Temporal lobe (tissue), 2 donors: ENCODE data around the gene HS6ST1.

DNA sequence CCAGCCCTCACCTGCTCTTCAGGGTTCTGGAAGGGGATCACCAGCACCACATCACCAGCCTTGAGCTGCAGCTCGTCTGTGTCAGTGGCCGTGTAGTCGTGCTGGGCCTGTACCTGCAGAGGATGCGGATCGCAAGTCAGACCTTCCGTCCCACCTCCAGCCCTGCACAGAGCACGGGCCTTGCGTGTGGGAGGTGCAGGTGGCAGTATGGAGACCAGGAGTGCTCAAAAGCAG, 56.6 kb downstream of the BIN1 start:
- RAMPAGE, long total RNA, result no peak

DNA sequence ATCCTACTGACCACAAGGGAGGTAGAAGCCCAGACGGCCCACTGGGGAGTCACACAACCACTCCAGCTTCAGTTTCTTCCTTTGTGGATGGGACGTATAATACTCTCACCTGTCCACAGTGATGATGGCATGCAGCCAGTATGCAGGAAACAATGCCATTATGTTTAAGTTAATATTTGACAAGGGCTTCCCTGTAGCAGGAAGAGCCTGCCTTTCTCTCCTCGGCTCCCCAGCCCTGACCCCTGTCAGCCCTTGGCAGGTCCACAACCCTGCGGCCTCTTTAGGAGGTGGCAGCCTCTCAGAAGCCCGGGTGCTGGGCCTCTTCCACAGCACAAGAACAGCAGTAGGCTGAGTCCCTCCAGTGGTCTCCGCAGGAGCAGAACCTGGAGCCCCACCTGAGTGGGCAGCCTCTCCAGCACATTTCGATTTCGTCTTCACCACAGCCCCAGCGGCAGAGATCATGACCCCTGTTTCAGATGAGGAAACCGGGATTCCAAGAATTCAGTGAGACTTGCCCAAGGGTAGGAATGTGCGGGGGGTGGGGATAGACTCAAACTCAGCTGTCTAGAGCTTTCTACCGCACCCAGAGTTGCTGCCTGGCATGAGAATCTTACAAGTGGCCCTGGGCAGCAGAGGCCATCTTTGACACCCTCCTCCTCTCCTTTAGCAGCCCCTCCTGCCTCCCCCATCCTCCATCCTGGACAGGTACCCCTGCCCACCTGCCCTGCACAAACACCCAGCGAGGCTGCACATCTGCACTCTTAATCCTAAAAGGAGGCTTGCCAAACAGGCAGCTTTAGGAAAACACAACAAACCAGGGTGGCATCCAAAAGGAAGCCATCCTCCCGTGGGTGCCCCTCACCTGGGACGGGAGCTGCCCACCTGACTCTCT, 6.2 kb downstream of the BIN1 start:
- RAMPAGE, long total RNA, result no peak

GRCh38 chr2:127407998-127409109, 9.9 kb upstream of the PROC start:
- RAMPAGE, long total RNA, result no peak

DNA sequence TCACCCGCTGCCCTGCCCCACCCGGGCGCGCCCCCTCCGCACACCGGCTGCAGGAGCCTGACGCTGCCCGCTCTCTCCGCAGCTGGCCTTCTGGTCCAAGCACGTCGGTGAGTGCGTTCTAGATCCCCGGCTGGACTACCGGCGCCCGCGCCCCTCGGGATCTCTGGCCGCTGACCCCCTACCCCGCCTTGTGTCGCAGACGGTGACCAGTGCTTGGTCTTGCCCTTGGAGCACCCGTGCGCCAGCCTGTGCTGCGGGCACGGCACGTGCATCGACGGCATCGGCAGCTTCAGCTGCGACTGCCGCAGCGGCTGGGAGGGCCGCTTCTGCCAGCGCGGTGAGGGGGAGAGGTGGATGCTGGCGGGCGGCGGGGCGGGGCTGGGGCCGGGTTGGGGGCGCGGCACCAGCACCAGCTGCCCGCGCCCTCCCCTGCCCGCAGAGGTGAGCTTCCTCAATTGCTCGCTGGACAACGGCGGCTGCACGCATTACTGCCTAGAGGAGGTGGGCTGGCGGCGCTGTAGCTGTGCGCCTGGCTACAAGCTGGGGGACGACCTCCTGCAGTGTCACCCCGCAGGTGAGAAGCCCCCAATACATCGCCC, 4.7 kb downstream of the PROC start:
- RAMPAGE, long total RNA, result no peak

DNA sequence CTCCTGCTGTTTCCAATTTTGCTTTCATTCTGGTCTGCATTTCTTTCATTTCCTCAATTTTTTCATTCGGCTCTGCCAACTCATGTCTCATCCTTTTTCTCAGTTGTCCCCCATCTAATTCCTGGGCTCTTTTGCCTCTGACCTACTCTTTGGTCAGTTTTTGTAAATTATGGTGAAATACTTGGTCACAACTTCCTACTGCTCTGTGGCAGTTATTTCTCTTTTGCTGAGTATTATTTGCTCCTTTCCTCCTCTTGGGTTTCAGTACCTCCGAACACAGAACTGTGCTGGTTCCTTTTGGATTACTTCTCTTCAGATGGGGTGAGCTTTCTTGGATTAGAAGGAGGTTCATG, 27.5 kb downstream of the MYO7B start:
- RAMPAGE, long total RNA, result no peak

GRCh38 chr2:127674033-127674695, 1.2 kb downstream of the LIMS2 start:
- RAMPAGE, long total RNA, result no peak

- RAMPAGE, long total RNA, result no peak
These were observed 14.5 kb downstream of the SFT2D3 start for GRCh38 chr2:127715575-127716431.

- RAMPAGE, long total RNA, result no peak
These were observed 47.9 kb downstream of the WDR33 start for GRCh38 chr2:127762907-127763632.

DNA sequence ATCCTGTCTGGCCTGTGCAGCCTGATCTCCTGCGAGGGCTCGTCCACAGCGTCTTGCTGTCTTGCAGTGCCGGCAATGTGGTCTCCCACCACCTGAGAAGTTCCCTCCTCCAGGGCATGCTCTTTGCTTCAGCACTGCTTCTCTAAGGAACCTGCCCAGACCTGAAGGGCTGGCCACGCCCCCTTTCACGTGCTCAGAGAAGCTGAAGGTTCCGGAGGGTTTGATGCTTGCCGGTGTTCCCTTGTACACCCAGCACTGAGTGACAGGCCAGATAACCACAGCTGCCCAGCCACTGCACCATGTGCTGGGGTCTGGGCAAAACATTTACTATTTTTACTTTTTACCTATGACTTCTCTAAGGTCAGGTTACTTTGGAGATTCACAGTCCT, 1.7 kb upstream of the POLR2D start:
- RAMPAGE, long total RNA, result no peak

- RAMPAGE, long total RNA, result no peak
These were observed 2.1 kb downstream of the HS6ST1 start for GRCh38 chr2:128316548-128317075.

DNA sequence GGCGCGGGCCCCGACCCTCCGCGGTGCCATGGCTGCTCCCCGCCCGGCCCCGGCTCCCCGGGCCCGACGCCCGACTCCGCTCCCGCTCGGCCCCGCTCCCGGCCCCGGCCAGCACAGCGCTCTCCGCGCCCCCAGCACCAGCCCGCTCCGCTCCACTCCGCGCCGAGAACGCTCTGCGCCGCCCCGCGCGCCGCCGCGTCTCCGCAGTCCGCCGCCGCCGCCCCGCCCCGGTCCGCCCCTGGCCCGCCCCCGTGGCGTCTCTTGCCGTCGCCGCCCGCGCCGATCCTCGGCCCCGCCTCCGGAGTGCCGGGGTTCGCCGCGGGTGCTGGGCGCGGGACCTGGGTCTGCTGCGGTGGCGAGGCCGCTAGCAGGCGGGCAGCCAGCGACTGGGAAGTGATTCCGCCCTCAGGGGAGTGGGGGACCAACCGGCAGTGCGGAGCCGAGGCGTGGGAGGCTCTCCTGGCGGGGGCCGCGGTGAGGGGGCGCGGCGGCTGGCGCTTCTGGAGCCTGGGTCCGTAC, at the start of gene HS6ST1:
Gene HS6ST1, minus strand, starts transcription at position 175 of the 519 bp plus-strand sequence.
- RAMPAGE, long total RNA, result no peak

DNA sequence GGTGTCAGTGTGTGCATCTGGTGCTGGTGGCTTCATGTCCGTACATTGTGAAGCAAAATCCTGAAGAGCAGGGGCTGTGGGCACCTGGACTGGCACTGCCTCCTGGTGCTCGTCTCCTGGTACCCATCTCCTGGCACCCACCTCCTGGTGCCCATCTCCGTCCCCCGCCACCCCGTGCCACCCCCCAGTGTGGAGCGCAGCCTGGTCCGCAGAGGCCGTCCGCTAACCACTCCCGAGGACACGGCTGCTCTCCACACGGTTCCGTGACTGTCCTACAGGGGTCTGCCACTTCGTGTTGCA, 119.3 kb upstream of the HS6ST1 start:
- RAMPAGE, long total RNA, result no peak

- RAMPAGE, long total RNA, result no peak
These were observed 277.1 kb upstream of the HS6ST1 start for GRCh38 chr2:128595668-128596206.

DNA sequence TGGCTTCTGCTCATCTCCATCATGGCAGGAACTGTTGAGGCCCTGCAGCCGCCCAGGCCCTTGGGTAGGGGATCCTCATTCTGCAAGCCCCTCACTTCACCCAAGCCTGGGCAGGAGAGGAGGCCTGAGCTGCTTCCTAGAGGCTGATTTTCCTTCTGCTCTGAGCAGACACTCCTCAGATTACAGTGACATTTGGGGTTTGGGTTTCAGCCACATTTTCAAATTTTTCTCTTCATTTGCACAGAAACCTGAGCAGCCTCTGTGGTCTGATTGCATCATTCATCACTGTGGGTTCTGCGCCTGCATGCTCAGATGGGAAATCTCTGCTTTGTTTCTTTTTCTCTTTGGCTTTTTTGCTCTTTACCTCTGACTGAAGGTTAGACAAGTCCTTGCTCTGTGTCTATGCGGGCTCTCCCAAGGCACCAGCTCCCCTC, 305.3 kb upstream of the HS6ST1 start:
- RAMPAGE, long total RNA, result no peak

DNA sequence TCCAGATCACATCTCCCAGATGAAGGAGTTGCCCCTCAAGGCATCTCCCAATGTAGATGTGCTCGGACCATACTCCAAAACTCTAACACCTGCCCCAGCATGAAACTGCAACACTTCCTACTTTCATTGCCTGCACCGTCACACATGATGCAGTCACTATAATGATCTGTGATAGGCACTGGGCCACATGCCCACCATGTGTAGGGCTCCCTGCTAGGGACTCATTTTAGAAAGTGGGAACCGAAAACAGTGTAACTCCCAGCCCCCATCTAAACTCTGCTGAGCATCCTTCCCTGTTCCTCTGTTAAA, 496.2 kb upstream of the RAB6C start:
- RAMPAGE, long total RNA, result no peak

DNA sequence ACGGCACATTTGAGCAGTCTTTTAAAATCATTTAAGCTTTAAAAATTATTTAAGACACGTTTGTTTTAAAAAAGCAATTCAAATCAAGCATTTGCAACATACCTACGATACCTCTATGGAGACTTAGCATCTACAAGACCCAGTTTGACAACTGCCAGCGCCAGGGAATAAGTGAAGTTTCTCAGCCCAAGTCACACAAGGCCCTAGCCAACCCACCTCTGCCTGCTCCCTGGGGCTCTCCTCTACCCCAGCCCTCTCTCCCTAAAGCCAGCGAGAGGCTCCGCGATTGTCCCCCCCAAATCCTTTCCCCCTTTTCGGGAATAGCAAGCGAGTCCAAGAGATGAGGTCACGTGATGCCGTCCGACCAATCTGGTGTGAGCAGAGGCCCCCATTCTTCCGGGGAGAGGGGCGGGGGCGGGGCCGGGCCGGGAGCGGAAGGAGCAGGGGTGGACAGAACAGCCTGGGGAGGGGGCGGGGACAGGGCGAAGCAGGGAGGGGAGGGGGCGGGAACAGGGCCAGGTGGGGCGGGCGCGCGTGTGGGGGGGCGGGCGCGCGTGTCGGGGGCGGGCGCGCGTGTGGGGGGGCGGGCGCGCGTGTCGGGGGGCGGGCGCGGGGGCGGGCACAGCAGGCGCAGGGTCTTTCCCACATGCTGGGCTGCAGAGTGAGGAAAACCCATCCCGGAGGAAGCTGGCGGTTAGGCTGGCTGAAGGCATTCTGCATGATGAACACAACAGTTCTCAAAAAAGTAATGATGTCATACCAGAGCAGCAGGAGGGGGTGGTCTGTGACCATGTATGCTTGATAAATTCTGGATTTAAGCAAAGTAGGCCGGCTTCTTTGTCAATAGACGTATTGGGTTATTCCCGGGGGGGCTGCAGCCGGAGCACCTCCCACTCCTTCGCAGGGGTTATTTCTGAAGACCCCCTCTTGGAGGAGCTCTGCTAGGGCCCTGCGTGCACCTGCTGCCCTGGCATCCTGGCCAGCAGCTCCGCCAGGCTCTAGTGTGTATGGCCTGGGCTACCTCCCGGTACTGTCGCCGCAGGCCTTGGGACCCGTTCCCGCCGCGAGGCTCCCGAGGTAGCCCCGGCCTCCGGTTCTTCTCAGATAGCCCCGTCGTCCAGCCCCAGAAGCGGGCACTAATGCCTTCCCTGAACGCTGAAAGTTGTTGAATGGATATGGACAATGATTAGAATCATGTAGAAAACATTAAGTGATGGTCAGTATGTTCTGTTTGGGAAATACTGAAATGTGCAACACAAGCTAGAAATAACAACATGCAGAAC, 101.8 kb upstream of the RAB6C start:
- RAMPAGE, long total RNA, result no peak

DNA sequence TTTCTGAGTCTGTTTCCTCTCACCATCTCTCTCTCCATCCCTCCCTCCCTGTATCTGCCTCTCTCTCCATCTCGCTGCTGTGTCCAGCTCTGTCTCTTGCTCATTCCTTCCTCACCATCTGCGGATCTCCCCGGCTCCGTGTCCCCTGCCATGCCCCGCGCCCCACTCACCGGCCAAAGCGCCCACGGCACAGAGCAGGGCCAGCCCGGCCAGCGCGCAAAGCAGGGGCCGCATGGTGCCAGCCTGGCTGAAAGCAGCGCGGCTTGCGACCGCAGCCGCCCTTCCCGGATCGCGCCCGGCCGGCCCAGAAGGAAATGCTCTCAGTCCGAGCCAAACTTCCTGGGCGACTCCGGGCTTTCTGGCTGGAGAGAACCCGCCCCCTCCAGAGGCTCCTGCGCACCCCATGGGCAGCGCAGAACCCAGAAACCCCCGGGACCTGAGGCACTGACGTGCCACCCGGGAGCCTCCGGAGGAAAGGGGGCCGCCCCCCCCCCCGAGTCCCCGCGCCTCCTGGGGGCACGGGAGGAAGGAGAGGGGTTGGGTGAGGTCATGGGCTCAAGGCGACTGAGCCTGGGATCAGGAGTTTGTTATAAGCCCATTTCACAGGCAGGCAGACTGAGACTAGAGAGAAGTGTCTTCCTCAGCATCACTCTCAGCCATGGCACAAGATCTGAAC, 45.3 kb upstream of the RAB6C start:
- RAMPAGE, long total RNA, result no peak

DNA sequence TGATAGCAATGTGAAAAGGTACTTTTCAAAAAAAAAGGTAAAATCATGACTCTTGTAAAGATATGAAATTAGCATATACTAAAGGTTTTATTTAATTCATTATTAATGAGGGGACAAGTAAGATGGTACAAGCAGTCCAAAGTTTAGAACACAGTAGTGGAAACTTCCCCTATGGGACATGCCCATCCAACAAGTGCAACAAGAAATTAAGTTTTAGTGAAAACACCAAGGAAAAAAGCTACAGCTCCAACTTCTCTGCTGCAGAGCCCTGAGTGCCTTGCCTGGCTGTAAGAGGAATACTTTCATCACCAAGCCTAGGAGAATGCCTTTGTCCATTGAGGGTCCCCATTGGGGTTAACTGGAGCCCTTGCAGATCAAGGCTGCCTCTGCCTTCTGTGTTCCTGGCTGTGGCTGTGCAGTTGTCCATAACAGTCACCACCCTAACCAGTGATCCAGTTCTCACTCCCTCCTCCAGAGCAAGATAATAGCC, 44.6 kb upstream of the RAB6C start:
- RAMPAGE, long total RNA, result no peak

DNA sequence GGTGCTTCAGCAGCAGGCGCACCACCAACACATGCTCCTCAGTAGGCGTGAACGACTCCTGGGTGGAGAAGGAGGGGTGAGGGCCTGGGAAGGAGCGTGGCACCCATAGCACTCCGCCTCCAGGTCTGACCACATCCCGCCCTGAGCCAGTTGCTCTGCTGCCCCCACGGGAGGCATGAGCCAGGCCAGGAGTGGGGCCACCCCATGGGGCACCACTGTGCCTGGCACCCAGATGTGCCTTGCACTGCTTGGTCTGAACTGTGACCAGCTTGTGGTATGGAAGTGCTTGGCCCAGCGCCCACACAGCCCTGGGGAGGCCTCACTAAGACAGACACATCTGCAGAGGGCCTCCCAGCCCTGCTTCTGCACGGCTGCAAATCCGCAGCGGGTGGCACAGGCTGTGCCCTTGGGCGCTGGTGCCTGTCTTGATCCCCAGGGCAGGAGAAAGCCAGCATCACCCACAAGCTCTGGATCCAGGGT, 12.5 kb upstream of the CCDC74B start:
- RAMPAGE, long total RNA, result no peak

DNA sequence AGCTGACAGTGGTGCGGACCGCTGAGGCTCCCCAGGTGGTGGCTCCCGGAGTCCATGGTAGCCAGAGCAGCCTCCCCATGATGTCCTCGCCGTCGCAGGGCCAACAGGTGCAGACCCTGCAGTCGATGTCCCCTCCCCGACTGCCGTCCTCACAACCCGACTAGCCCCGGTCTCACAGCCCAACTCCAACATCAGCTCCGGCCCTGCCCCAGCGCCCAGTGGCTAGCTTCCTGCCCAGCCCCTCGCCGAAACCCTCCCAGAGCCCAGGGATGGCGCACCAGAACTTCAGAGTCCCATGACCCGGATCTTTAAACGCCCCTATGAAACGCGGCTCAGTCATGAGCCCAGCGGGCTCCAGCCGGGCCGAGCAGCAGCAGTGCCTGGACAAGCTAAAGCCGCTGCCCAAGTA, 53.7 kb upstream of the TUBA3E start:
- RAMPAGE, long total RNA, result no peak